IMR-90 (cell line): ENCODE results near the genes SMIM17, ZNF419 and ZNF552.

DNA sequence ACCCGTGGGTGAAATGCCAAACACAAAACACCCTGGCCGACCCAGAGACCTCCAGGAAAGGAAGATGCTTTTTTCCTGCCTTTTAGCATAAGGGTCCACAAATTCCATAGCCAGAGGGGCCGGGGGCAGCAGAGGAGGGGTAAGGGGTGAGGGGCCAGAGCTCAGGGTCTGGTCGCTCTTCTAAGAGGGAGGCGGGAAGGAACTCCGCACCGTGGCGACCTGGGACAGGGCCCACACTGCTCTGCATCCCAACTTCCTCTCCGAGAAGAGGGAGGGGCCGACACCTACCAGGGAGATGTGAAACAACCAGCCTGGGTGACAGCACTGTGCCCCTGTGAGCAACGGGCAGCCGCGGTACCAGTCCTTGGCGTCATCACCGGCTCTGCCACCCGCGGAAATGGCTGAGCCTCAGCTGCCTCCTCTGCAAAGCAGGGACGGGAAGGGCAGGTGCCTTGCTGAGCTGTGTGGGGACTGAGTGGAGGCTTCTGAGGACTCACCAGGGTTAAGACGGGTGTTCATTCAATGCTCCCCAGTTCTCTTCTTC lies 9.6 kb downstream of the ZNF787 start:
- RRBS: no CpG with 5 or more reads among the region's 19 CpGs
CAGE:
- cytosol, long polyA plus RNA: no peak
- long polyA plus RNA: no peak
- nucleus, long polyA plus RNA: no peak

GRCh38 chr19:56153261-56154307 lies 12.5 kb downstream of the ZNF444 start:
- RRBS: no CpG with 5 or more reads among the region's 17 CpGs
CAGE:
- cytosol, long polyA plus RNA: no peak
- long polyA plus RNA: no peak
- nucleus, long polyA plus RNA: no peak

- RRBS: no CpG with 5 or more reads among the region's 12 CpGs
CAGE:
- cytosol, long polyA plus RNA: no peak
- long polyA plus RNA: no peak
- nucleus, long polyA plus RNA: no peak
Observed at GRCh38 chr19:56309384-56310108, 5.1 kb downstream of the ZSCAN5A start.

GRCh38 chr19:56508309-56508958 lies 779 bp downstream of the ZNF471 start:
- RRBS: no CpG with 5 or more reads among the region's 18 CpGs
CAGE:
- cytosol, long polyA plus RNA: no peak
- long polyA plus RNA: no peak
- nucleus, long polyA plus RNA: no peak

DNA sequence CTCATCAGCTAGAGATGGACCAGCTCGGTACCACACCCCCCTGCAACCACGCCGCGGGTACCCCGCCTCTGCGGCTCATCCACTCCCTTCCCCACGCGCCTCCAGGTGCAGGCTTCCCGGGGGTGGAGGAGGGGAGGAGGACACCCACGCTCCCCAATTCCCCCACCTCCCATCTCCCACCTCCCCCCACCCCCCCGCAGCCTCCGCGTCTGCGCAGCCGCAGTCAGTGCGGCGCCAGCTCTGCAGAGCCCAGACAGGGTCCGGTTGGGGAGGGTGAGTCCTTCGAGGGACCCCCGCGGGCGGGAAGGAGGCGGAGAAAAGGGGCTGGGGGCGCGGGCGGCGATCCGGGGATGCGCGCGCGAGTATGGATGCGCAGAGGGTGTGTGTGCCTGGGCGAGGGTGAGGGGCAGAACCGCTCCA lies at the start of gene SMIM17:
Gene SMIM17 (plus strand): TSS at position 222 of the 420 bp plus-strand sequence.
- RRBS: 10% methylated on average over 15 of the region's 35 CpGs
CAGE:
- cytosol, long polyA plus RNA: no peak
- long polyA plus RNA: no peak
- nucleus, long polyA plus RNA: no peak

DNA sequence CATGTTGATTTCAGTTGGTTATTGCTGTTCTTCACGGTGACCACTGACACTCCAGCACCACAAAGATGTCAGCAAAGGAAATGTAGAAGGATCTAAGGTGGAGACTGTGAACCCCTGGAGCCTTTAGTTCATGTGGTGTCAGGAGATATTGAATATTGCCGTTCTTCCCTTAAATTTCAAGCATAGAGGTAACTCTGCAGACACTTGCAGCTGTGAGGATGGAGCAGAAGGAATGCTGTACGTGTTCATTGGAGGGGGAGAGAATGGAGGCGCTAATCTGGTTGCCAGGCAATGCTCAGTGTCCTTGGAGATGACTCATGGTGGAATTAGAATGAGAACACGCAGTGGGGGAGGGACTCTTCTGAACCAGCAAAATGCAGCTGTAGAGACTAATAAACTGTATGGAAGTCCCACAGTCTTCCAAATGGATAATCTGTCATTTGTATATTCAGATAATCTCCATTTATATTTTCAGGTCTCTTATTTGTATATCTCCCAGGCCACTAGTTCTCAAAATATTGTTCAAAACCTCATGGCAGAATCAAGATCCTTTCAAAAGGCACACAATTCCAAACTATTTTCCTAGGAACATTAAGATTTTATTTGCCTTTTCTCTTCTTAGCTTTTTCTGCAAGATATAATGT lies 21.0 kb upstream of the ZNF835 start:
- RRBS: no CpG with 5 or more reads among the region's 5 CpGs
CAGE:
- cytosol, long polyA plus RNA: no peak
- long polyA plus RNA: no peak
- nucleus, long polyA plus RNA: no peak

- RRBS: no CpG with 5 or more reads among the region's 6 CpGs
CAGE:
- cytosol, long polyA plus RNA: no peak
- long polyA plus RNA: no peak
- nucleus, long polyA plus RNA: no peak
Observed at GRCh38 chr19:56720269-56720817, 48.8 kb upstream of the ZNF835 start.

DNA sequence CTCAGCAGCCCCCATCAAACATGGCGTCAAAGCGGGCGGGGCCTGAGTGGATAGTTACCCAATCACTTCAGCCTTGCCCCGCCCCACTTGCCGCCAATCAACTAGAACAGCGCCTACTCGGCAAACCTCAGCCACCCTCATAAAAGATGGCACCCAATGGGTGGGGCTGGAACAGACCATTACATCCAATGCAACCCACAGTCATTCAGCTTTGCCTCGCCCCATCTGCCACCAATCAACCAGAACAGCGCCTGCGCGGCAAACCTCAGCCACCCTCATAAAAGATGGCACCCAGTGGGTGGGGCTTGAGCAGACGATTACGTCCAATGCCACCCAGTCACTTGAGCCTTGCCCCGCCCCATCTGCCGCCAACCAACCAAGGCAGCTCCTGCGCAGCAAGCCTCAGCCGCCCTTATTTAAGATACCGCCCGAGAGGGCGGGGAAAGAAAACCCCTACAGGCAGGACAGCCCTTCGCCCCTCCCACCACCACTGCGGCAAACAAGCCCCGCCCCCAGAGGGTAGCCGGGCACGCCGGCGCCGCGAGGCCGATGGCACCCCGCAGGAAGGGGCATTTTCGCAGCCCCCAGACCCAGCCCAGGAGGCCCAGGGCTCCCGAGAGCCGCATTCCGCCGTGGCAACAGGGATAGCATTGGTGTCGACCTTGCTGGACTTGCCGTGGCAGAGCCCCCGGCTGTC lies 853 bp downstream of the PEG3 start:
- RRBS: no CpG with 5 or more reads among the region's 39 CpGs
CAGE:
- cytosol, long polyA plus RNA: no peak
- long polyA plus RNA: no peak
- nucleus, long polyA plus RNA: no peak

DNA sequence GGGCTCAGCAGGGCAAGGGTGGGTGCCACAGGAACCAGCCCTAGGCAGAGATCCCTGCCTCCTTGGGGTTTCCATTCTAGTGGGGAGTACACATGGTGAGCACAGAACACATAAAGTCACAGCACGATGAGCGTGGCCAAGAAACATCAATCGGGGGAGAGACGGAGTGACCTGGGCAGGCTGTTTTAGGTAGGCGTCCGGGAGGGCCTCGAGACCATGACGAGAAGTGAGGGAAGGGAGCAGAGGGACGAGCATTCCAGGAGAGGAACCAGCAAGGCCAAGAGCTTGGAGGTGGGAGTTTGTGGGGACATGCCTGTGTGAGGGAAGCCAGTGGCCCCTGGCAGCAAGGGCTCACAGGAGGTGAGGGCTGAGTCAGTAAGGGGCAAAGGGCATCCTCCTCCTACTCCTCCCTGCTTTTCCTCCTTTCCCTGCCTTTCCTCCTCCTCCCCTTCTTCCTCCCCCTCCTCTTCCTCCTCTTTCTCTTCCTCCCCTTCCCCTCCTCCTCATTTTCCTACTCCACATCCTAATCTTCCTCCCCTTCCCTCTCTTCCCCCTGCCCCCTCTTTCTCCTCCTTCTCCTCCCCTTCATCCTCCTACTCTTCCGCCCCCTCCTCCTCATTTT lies 126.4 kb upstream of the PEG3 start:
- RRBS: no CpG with 5 or more reads among the region's 10 CpGs
CAGE:
- cytosol, long polyA plus RNA: no peak
- long polyA plus RNA: no peak
- nucleus, long polyA plus RNA: no peak

DNA sequence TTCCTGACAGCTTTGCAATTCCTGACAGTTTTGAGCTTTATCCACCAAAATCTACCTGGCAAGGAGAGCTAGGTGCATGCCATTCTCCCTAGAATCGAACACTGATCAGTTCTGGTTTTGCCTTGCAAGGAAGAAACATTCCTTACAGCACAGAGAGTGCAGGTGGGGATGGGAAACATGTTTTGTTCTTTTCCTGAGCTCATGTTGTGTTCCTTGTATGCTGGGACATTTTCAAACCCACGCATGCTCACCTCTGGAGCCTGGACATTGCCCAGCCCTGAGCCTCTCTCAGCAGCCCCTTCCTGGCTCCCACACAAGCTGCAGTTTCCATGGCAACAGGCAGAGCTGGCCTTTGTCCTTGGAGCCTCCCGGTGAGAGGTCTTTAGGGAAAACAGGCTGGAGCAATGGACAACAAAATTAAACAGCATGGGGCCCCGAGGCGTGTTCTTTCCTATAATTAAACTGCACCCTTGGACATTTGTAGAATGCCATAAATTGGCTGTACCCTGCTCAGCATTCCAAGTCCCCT lies 133.1 kb upstream of the PEG3 start:
- RRBS: no CpG with 5 or more reads among the region's 5 CpGs
CAGE:
- cytosol, long polyA plus RNA: no peak
- long polyA plus RNA: no peak
- nucleus, long polyA plus RNA: no peak

DNA sequence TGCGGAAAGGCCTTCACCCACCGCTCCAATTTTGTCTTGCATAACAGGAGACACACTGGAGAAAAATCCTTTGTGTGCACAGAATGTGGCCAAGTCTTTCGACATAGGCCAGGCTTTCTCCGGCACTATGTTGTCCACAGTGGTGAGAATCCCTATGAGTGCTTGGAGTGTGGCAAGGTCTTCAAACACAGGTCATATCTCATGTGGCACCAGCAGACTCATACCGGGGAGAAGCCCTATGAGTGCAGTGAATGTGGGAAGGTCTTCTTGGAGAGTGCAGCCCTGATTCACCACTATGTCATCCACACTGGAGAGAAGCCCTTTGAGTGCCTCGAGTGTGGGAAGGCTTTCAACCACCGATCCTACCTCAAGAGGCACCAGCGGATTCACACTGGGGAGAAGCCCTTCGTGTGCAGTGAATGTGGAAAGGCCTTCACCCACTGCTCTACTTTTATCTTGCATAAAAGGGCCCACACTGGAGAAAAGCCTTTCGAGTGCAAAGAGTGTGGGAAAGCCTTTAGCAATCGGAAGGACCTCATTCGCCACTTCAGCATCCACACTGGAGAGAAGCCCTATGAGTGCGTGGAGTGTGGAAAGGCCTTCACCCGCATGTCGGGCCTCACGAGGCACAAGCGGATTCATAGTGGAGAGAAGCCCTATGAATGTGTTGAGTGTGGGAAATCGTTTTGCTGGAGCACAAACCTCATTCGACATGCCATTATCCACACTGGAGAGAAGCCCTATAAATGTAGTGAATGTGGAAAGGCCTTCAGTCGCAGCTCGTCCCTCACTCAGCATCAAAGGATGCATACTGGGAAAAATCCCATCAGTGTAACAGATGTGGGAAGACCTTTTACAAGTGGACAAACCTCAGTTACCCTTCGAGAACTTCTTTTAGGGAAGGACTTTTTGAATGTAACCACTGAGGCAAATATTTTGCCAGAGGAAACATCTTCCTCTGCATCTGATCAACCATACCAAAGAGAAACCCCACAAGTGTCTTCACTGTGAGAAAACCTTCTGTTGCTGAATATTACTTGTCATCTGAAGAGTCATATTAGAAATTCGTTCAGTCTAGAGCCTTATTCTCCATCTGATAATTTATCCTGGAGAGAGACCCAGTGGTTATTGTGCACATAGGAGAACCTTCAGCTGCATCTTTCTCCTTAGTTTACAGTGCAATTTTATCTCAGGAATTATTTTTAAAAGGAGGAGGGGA lies 18.4 kb upstream of the AURKC start:
- RRBS: 61% methylated on average over 2 of the region's 23 CpGs
CAGE:
- cytosol, long polyA plus RNA: no peak
- long polyA plus RNA: no peak
- nucleus, long polyA plus RNA: no peak

DNA sequence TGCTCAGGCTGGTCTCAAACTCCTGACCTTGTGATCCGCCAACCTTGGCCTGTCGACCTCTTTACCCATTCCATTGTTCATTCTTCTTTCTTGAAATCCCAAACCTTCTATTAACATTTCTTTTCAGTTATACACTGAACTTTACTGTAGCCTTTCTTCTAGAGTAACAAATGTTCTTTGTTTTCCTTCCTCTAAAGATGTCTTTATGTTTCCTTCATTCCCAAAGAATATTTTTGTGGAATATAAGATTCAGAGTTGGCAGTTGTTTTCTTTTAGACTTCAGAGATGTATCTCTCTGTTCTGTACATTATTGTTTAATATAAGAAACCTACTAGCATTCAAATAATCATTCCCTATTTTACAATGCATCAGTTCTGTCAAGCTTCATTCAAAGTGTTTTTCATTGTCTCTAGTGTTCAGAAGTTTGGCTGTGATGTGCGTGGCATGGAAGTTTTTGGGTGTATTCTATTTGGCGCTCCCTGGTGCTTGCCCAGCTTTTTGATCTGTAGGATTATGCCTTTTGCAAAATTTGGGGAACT lies 12.8 kb upstream of the AURKC start:
- RRBS: no CpG with 5 or more reads among the region's 4 CpGs
CAGE:
- cytosol, long polyA plus RNA: no peak
- long polyA plus RNA: no peak
- nucleus, long polyA plus RNA: no peak

GRCh38 chr19:57302483-57303069 lies 17.7 kb upstream of the ZNF543 start:
- RRBS: no CpG with 5 or more reads among the region's 3 CpGs
CAGE:
- cytosol, long polyA plus RNA: no peak
- long polyA plus RNA: no peak
- nucleus, long polyA plus RNA: no peak

DNA sequence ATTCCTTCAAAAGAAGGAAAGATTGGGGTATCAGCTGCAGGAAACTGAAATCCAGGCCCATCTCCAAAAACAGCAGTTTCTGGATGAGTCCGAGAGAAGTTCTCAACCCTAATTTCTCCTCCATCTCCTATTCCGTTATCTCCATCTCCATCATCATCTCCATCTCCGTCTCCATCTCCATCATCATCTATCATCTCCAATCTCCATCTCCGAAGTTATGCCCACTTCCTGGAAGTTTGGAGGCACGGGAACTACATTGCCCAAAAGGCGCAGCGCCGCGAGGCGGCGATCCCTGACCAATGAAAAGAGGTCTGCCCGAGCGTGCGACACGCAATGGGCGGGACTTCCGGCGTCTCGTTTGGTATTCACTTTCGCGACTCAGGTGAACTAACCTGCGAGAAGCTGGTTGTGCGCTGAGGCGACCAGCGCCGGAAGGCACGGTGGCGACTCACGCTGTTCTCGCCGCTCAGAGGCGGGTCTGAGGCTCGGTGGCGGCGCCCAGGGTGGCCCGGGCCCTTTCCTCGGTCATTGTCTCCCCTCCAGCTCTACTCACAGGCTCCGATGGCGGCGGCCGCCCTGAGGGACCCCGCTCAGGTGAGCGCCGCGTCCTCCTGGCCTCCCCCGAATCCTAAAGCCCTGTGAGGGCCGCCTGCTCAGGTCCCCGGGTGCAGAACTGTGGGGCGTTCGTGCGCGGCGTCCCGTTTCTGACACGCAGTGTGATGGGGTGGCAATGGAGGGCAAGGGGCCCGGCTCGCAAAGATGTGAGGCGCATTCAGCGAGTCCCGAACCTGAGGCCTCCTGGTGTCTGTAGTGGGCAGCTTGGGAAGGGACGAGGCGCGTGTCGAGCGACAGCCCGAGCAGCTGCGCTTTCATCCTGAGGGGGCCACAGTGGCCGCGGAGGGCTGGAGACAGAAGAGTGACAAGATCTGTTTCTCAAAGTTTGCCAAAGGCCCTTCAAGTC lies at the start of gene ZNF419:
Gene ZNF419 (plus strand): TSS at position 361 of the 961 bp plus-strand sequence.
- RRBS: 2% methylated on average over 15 of the region's 69 CpGs
CAGE:
- cytosol, long polyA plus RNA: no peak
- long polyA plus RNA: no peak
- nucleus, long polyA plus RNA: no peak

GRCh38 chr19:57537978-57538448 lies 10.9 kb downstream of the ZNF549 start:
- RRBS: no CpG with 5 or more reads among the region's 7 CpGs
CAGE:
- cytosol, long polyA plus RNA: no peak
- long polyA plus RNA: no peak
- nucleus, long polyA plus RNA: no peak

DNA sequence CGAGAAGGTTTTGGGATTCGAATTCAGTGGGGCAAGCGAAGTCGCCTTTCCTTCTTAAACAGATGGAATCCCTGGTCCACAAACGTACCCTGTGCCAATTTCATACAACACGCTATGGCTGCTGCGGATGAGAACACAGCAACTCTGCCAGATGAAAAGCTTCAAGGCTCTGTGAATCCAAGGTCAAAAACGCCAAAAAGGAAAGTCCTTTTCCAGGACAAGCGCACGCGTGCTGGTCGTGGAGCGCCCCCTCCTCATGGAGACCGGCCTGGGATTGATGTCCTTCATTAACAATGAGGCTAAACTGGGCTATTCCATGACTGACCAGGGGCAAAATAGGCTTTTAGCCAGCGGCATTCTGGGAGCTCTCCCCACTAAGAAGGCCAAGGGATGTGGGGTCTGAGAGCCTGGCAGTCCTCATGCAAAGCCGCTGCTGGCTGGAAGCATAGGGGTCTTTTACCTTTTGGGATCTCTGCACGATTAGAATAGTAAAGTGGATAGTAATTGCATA lies 4.0 kb upstream of the ZSCAN4 start:
- RRBS: no CpG with 5 or more reads among the region's 17 CpGs
CAGE:
- cytosol, long polyA plus RNA: no peak
- long polyA plus RNA: no peak
- nucleus, long polyA plus RNA: no peak

GRCh38 chr19:57780008-57780995 lies 10.8 kb downstream of the ZNF586 start:
- RRBS: no CpG with 5 or more reads among the region's 4 CpGs
CAGE:
- cytosol, long polyA plus RNA: no peak
- long polyA plus RNA: no peak
- nucleus, long polyA plus RNA: no peak

DNA sequence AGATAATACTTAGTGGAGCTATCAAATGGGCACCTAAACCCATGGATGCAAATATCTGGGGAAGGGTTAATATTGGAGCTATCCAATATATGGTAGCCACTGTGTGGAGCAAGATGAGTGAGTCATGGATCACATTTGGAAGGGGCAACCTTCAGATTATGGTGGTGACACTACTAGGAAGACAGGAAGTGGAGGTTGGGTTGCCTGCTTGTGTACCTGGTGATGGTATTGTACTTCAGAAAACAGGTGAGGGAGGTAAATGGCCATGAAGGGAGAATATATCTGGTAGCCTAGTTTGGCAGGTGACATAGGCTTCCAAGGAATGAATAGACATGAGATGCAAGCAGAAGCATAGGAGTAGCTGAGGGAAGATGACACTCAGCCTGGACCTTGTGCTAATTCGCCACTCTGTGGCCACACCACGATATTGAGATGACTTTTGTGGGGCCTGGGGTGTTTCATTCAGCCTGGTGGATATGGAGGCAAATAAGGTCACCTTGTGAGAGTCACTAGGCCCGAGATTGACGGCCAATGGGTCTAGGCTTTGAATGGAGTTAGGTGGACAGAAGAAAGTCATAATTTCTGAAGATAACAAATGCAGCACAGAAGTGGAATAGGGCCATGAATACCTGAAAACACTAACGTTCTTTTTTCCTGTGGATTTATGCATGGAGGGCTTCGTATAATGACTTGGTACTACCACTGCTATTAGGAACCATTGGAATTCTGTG lies 19.0 kb downstream of the ZNF586 start:
- RRBS: no CpG with 5 or more reads among the region's 6 CpGs
CAGE:
- cytosol, long polyA plus RNA: no peak
- long polyA plus RNA: no peak
- nucleus, long polyA plus RNA: no peak

DNA sequence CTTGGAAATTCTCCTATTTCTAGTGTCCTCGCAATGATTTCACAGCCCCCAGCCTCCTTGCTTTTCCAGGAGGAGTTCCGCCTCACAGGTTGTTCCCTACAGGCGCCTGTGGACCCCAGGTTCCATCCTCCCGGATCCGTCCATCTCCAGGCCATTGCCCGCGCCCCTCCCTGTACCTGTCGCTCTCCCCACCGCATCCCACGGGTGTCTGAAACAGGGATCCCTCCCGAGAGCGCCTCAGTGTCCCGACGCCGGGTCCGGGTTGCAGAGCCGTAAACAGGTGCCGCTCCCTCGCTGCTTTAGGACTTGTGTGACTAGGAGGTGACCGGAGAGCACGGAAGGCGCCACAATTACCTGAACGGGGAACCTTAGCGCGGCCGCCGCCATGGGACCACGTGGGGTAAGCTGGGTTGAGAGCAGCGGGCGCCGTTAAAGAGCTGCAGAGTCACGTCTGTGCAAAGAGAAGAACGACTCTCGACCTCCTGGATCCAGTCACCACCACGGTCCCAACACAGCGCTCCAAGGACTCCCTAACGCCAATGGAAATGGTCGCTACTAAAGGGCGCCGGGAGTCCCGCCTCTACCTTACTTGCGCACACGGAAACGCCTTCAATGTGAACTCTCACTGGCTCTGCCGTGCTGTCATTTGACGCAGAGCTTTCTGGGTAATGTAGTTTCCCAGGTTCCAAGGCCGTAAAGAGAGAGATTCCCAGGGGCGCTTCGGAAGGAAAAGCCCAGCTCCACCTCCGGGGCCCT lies at the start of gene ZNF552:
Gene ZNF552 (minus strand): TSS at position 557 of the 756 bp plus-strand sequence.
- RRBS: 48% methylated on average over 6 of the region's 50 CpGs
CAGE:
- cytosol, long polyA plus RNA: no peak
- long polyA plus RNA: no peak
- nucleus, long polyA plus RNA: no peak

DNA sequence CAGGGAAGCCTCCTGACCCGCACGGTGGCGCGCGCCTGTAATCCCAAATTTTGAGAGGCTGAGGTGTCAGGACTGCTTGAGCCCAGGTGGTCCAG lies 247 bp upstream of the ZNF552 start:
- RRBS: no CpG with 5 or more reads among the region's 5 CpGs
CAGE:
- cytosol, long polyA plus RNA: no peak
- long polyA plus RNA: no peak
- nucleus, long polyA plus RNA: no peak